Smooth muscle cell (in vitro differentiated cells): ENCODE data around the gene SLC6A1.

- RAMPAGE, long total RNA: no peak
Observed at GRCh38 chr3:10463965-10464489, 41.4 kb downstream of the ATP2B2 start.

DNA sequence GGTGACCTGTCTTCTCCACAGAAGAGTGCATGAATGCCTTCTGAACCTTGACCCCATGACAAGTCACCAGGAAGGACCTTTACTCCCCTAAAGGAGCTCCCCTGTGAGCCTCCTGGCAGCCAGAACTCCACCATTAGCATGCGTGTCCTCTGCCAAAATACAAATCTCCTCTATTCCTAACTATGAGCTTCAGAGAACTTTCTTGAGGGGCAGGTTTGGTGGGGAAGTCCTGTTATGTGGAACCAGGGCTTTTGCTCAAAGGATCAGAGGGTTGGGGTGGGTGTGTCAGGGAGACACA lies 129.3 kb upstream of the ATP2B2 start:
- RAMPAGE, long total RNA: no peak

DNA sequence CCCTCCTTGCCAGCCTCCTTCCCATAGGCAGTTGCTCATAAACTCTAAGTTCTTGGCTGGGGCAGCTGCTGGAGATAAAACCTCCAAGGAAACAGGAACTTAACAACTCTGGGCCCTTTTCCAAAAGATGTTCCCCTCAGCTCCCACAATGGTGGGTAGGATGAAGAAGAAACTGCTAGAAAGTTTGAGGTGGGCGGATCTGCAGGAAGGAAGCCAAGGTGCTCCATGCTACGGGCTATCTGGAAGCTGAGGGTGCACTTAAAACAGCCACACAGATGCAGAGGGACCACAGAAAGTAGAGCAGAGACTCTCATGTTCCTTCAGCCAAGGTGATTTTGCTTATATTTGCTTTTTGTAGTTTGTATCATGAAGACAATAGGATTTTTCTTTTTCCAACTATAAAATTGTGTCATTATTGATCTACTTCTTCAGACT lies 29.4 kb downstream of the SLC6A11 start:
- RAMPAGE, long total RNA: no peak

DNA sequence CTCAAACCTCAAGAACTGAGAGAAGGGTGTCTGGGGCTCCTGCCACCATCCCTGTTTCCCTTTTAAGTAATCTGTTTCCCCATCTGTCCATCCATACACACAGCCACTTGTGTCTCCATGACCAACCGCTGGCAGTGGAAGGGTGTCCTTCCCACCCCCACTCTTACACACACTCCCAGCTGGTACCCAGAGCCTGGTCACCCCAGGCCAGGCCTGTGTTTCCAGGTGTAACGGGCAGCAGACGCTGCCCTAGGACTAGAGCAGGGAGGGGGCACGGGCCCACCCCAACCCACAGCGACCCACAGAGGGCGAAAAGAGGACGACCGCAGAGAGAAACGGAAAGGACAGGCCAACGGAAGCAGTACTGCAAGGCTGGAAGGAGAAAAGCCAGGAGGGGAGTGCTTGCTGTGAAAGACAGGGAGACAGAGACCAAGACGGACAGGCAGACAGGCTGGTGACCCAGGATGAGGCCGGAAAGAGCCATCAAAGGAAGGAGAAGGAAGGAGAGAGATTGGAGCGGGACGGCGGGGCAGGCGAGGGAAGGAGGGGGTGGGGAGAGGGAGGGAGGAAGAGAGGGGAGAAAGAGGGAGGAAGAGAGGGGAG lies 591 bp upstream of the SLC6A1 start:
- RAMPAGE, long total RNA: no peak

GRCh38 chr3:10992459-10992839 lies at the start of gene SLC6A1:
TSS of gene SLC6A1 (plus strand) at chr3:10992748.
- RAMPAGE, long total RNA: no peak

DNA sequence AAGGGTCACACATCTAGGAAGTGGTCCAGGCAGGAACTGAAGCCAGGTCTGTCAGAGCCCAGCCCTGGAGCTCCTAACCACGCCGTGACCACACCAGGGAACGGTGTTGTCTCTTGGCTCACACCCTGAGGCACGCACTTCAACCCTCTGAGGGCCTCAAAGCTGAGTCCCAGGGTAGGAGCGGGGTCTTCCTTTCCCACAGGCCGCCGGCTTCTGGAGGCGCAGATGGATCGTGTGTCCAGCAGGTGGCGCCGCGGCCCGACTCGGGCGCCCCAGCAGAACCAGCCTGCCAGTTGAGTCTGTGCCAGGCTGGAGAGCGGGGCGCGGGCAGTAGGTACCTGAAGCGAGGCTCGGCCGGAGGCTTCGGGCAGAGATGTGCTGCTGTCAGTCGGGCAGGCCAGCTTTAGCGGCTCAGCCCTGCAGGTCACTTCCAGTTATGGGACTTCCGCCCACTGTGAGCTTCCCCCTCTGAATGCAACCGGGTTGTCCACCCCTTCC lies 68.2 kb downstream of the SLC6A1 start:
- RAMPAGE, long total RNA: no peak

GRCh38 chr3:11155328-11155809 lies 1.1 kb downstream of the HRH1 start:
- RAMPAGE, long total RNA: no peak

GRCh38 chr3:11598573-11599282 lies 45.0 kb downstream of the VGLL4 start:
- RAMPAGE, long total RNA: no peak

GRCh38 chr3:11603332-11604110 lies 40.2 kb downstream of the VGLL4 start:
- RAMPAGE, long total RNA: no peak

DNA sequence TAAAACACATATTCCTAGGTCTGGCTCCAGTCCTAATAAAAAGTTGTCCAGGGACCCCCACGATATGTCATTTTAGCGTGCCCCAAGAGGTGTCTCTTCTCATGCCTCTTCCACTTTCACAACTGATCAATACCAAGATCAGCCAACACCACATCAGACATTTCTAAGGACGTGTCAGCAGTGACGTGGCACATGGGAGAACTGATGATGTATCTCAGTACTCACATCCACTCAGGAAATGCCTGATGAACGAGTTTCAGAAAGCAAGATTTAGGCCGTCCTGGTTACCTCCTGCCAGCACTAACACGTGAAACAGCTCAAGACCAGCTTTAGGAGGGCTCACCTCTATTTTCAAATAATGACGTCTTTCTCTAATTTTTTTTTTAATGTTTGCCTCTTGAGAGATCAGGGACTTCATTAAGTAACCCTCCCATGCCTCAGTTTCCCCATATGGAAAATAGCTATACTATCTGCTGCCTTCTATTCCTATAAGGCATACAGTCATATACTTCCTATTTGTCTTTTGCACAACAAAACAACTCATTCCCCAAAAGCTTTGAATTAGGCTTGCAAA lies 19.5 kb downstream of the VGLL4 start:
- RAMPAGE, long total RNA: no peak

DNA sequence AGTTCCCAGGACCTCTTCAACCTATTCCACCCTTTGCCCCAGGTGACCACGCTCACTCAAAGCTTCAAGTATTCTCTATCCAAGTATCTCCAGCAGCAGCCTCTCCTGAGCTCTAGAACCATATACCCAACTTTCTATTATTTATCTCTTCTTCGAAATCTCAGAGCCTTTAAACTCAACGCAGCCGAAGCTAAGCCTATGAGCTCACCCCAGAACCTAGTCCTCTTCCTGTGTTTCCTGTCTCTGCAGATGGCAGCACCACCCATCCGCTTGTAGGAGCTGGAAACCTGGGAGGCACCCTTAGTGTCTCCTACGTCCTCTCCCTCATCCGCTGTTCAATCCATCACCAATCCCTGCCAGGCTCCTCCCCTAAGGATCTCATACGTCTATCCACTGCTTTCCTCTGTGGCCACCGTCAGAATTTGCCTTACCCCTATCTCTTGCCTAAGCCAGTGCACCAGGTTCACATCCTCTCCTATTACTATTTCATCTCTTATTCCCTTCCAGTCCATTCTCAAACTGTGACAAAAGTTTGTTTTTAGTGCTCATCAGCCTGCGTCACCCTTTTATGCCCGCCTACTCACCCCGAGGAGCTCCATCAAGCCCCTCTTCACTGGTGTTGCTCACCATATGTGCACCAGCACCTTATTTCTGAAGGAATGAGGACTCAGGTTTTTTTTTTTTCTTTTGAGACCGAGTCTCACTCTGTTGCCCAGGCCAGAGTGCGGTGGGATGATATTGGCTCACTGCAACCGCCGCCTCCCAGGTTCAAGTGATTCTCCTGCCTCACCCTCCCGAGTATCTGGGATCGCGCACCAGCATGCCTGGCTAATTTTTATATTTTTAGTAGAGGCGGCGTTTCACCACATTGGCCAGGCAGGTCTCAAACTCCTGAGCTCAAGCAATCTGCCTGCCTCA lies 9.4 kb downstream of the VGLL4 start:
- RAMPAGE, long total RNA: no peak

- RAMPAGE, long total RNA: no peak
Observed at GRCh38 chr3:12224688-12225283, 64.1 kb upstream of the PPARG start.

DNA sequence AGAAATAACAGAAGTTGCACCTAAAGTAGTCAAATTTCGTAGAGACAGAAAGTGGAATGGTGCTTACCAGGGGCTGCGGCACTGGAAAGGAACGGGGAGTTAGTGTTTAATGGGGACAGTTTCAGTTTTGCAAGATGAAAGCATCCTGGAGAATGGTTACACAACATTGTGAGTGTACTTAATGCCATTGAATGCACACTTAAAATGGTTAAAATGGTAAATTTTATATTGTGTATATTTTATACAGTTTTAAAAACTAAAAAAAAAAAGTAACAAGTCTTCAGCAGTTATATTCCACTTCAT lies 27.4 kb downstream of the PPARG start:
- RAMPAGE, long total RNA: no peak

- RAMPAGE, long total RNA: no peak
Observed at GRCh38 chr3:12322803-12323502, 34.1 kb downstream of the PPARG start.

- RAMPAGE, long total RNA: no peak
Observed at GRCh38 chr3:12350508-12350900, 61.6 kb downstream of the PPARG start.

DNA sequence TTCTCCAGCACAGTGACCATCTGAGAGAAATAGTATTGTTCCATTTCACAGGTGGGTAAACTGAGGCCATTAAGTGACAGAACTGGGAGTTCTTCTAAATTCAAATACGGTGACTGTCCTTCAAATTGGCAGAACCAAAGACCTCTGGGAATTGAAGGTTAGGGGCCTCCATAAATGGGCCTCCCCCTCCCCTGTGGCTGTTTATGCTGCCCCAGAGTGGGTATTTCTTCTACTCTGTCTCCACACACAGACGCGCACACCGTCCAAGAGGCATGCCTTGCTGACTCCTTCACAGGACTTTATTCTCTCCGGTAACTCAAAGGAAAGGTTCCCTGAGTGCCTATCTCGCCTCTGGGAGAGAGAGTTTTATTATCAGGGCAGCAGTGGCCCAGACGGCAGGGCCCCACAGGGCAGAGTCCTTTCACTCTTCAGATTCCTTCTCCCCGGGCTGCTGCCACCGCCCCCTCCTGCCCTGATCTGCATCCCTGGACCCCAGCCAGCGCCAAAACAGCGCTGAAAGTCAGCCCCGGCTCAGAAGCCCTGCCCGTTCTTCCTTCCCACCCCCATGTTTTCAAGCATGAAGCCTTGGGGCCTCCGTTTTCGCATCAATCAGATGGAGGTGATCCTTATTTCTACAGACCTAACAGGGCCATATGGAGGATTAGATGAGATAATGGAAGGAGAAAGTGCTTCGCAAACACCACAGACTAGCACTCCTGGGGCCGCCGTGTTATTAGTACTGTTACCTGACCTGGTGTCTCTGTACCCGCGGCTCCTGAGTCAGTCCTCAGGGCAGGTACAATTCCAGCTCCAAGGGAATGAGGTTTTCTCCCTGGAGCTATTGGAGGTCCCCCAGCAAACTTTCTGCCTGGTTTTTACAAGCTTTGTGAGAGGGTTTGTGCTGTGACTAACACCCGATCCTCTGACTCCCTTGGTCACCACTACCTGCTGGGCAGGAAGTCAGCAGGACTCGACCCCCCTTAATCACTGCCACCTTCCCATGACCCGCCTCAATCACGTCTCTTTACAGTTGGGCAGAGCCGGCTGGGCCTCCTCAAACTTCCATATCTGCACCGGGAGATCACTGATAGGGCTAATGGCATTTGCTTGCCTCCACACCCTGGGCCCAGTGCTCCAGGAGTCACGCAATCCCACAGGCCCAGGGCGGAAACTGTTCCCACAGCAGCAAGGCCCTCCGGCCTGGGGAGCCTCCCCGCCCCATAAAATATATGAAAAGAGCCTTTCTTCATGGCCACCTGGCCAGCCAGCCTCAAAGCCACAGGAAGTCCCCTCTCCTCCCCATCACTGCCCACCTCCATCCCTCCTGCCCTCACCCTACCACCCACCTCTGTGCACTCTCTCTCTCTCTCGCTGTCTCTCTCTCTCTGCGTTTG lies 39.5 kb upstream of the TSEN2 start:
- RAMPAGE, long total RNA: no peak

- RAMPAGE, long total RNA: no peak
Observed at GRCh38 chr3:12560415-12561361, 3.8 kb downstream of the MKRN2 start.

DNA sequence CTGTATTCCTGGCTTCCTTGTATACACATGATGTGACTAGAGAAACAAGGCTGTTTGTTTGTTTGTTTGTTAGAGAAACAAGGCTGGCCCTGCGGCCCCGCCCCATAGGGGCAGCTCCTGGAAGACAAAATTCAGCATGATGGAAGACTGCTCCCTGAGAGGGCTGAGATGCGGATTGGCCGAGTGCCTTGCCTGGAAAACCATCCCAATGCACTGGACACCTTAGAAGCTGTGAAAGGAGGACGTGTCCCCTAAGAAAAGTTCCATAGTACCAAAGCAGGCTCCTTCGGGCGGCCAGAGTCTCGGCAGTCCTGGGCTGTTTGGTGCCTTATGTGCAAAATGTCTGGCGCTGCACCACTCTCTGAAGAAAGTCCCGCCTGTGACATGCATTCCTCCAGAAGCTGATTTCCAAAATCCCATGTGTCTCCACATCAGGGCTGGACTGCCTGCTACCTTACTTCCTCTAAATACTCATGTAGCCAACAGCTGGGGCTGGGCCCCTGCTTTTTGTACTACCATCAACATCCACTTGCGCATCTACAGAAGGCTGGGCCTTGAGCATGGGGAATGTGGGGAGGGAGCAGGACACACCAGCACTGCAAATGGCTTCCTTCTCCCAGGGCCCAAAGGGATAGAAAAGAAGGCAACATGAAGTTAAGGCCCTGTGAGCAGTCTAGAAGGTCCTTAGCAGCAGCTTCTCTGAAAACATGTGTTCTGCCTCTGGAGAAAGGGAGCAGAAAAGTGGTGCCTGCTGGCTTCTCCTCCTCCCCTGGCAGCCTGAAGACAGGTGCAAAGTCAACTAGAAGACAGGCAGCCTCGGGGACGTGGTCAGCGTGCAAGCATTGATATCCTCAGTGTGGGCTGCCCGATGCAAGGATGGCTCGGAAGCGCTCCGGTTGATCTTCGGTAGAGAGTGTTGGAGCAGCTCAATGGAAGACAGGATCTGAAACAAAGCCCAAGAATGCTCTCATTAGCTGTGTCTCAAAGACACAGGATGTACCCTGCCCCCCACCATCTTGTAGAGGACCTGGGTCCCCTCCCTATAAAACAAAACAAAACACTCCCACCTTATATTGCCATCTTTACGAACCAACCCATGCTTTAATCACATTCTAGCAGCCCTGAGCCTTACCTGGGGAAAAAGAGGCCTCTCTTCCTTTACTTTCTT lies 27.2 kb downstream of the MKRN2 start:
- RAMPAGE, long total RNA: no peak

- RAMPAGE, long total RNA: no peak
Observed at GRCh38 chr3:12664661-12664790, 609 bp upstream of the RAF1 start.

DNA sequence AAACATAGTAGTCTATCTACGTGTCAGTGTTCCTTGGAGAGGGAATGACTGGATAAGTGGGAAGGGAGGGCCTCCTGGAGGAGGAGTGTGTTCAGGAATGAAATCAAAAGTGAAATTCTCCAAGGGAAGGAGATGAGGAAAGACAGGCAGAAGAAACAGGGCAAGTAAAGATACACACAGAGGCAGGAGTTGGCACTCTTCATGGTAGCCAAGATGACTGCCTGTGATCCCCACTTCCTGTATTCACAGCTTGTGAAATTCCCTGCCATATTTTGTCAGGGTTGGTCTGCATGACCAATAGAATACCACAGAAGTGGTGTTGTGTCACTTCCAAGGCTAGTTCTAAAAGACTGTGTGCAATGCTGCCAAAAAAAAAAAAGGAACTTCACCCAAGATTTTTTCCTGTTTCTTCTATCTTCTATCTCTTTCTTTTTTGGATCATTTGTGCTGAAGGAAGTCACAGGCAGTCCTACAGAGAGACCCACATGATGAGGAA lies 17.9 kb upstream of the RAF1 start:
- RAMPAGE, long total RNA: no peak